Heart right ventricle (tissue), 2 donors: ENCODE measurements around a stretch of chr4.

- PRO-cap, 2 experiments, result no peak in any of the 2 experiments
Observed at GRCh38 chr4:139557620-139558295, 1.7 kb upstream of the SETD7 start.

DNA sequence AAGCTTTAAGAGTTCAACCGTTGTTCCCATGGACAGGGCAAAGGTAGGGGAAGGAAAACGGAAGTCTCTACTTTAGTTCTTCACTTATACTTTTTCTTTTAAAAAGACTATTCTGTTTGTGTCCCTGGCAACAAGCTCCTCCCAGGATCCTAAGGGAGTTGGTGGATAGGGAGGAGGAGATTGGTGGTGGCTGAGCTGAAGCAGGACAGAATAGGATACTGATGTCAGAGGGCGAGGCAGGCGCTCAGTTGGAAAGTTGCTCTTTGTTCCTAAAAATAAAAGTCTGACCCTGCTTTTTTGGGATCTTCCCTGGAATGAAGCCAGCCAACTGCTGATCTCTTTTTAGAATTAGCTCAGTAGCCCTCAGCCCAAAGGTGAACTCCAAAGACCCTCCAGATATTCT is 104.7 kb downstream of the MGST2 start:
- PRO-cap, 2 experiments, result peak in 2 of 2 experiments; most common plus-strand start position 227 of the sequence (in 2); most common minus-strand start position 151 of the sequence (in 1)

- PRO-cap, 2 experiments, result peak in 1 of 2 experiments; most common minus-strand start chr4:139825667 (in 1)
Observed at GRCh38 chr4:139824735-139826042, 159.6 kb downstream of the MGST2 start.

GRCh38 chr4:139861129-139861688 is 195.6 kb downstream of the MGST2 start:
- PRO-cap, 2 experiments, result no peak in any of the 2 experiments

GRCh38 chr4:139978592-139979081 is 175.3 kb downstream of the MAML3 start:
- PRO-cap, 2 experiments, result no peak in any of the 2 experiments

- PRO-cap, 2 experiments, result peak in 2 of 2 experiments; most common plus-strand start chr4:140004675 (in 1); most common minus-strand start chr4:140004664 (in 1)
Observed at GRCh38 chr4:140004494-140004982, 149.4 kb downstream of the MAML3 start.

DNA sequence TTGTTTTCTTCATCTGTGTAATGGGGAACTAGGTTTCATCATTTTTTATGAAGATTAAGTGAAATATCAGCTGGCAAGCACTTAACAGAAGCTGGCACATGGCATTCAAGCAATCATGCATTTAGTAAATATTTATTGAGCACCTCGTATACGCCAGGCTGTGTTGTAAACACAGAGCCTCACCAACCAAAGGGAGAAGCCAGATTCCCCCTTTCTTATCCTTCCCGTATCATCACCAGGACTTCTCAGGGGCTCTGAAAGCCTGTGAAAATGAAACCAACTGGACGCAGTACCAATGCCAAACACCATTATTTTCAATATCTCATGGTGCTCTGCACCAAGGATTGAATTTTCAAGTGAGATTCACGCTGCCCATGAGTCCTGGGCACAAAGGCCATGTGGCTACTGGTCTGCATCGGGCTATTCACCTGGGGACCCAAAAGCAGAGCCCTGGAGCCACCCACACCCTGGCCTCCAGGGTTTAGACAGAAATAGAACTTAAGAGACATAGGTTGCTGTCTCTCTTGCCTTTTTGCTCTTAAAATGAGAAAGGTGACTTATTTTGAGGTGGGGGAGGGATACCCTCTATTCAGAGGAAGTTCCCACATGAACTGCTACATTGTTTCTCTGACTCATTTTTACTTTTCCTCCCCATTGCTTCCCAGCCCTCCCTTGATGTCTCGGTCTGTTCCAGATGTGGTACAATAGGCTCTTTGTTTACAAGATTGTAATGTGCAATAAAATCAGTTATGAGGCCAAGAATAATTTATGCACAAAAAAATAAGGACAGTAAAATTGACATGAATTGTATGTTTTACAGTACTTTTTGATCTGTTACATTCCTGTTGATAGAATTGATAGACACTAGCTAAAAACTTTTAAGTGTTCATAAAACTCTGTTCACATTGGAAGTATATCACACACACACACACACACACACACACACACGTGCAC is 55.4 kb downstream of the MAML3 start:
- PRO-cap, 2 experiments, result peak in 1 of 2 experiments; most common minus-strand start position 534 of the sequence (in 1)

DNA sequence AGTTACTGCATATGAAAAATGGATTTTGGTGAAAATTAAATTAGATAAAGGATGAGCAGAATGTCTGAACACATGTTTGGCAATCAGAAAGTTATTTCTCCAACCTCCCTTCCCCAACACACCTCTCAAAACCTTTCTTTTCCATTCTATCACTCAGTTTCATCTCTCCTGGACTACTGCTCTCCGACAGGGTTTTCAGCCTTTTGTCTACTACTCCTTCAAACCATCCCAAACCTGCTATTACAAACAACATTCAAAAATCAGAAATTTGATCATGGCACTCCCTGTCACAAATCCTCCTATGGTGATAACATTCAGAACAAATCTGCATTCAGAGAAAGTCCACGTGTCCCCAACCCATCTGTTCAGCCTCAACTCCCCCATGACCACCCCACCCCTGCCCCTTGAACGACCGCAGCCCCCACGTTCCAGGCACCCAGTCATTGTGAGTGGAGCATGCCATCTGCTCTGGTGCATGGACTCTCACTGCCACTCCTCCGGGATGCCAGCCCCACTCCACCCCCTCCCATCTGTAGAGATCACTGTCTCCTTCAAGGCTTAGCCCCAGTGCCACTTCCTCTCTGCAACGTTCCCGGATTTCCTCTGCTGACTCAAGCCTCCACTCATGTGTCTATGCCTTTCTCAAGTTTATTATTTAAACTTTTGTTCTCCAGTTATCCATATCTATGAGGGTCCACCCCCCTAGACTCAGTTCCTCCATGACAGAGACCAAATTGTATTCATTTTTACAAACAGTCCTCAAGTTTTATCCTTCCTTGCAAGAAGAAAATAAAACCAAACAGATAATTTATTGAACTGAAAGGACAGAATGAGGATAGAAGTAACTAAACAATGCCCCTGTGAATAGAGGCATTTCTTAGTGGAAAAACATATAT is 54.1 kb downstream of the MAML3 start:
- PRO-cap, 2 experiments, result no peak in any of the 2 experiments

- PRO-cap, 2 experiments, result peak in 2 of 2 experiments; most common plus-strand start chr4:140151914 (in 2); most common minus-strand start chr4:140152350 (in 1)
Observed at GRCh38 chr4:140151723-140152724, 2.0 kb downstream of the MAML3 start.

- PRO-cap, 2 experiments, result no peak in any of the 2 experiments
Observed at GRCh38 chr4:140296127-140296761, 77.2 kb upstream of the SCOC start.

DNA sequence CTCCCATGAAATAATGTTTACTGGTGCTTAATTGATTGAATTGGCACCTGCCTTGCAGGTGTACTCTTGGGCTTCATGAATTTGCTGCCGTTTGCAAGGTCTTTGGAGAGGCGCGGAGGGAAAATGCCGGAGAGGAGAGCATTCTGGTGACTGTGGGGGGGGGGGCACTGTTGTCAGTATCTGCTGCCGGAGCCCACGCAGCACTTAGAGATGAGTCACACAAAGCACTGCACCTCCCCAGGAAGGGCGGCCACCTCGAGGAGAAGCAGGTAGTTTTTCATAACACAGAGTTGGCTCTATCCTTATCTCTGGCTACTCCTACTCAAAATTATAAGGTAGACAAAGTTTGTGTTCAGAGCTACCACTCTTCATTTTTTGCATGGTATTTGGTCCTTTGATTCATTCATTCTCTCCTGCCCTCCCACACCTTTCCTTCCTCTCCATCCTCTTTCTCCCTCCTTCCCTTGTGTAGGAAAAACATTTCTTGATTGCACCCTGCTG is 76.3 kb upstream of the SCOC start:
- PRO-cap, 2 experiments, result no peak in any of the 2 experiments

GRCh38 chr4:140428084-140428473 is 631 bp upstream of the CLGN start:
- PRO-cap, 2 experiments, result no peak in any of the 2 experiments

DNA sequence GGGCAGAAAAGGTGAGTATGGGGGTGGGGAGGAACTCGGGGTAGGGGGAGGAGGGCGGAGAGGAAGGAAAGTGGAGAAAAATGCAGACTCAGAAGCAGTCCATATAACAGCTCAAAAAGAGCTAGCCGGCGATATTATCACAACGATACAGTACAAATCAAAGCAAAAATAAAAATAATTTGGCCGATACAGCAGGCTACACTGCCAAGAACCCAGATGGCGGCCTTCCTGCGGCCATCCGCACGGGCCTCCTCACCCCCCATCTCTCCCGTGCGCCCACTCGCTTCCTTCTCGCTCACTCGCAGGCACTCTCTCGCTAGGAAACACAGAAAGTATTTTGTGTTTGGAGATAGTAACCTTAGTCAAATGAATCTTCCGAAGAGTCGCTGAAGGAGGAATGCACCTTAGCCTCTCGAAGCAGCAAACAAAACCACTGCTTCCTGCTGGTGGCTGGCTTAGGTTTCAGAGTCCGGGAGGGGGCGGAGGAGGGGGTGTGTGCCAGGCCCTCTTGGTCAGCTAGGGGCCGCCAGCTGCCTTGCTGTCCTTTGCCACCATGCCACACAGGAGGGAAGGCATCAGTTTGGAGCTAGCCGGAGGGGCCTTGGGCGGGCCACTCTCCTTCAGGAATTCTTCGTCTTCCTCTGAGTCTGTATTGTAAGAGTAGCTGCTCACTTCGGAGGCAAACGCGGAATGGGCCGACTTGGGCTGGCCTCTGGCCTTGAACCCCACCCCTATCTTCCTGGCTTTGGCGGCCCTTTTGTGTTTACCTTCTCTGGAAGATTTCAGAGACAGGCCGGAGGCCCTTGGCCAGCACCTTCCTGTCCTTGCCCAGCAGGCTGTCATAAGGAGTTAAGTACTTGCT is 73.1 kb upstream of the UCP1 start:
- PRO-cap, 2 experiments, result no peak in any of the 2 experiments

DNA sequence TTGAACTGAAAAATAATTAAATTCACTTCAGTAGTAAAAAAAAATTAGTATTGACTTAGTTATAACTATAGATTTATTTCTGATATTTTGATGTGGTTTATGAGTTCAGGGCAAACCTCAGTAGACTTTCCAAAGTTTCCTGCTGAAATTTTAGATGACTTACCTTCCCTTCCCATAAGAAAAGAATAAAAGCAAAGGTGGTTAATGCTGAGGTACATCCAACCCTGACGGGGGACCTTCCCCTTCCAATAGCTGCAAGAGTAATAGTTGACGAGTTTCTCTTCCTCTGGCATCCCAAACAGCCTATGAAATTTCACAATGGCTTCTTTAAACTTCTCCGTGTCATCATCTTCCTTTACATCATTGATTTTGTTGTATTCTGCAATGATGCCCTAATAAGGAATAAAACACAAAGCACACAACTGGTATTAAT is 76.7 kb downstream of the TBC1D9 start:
- PRO-cap, 2 experiments, result no peak in any of the 2 experiments

- PRO-cap, 2 experiments, result no peak in any of the 2 experiments
Observed at GRCh38 chr4:141235929-141236604, 15.4 kb downstream of the ZNF330 start.

GRCh38 chr4:141349954-141350752 is 129.5 kb downstream of the ZNF330 start:
- PRO-cap, 2 experiments, result no peak in any of the 2 experiments

DNA sequence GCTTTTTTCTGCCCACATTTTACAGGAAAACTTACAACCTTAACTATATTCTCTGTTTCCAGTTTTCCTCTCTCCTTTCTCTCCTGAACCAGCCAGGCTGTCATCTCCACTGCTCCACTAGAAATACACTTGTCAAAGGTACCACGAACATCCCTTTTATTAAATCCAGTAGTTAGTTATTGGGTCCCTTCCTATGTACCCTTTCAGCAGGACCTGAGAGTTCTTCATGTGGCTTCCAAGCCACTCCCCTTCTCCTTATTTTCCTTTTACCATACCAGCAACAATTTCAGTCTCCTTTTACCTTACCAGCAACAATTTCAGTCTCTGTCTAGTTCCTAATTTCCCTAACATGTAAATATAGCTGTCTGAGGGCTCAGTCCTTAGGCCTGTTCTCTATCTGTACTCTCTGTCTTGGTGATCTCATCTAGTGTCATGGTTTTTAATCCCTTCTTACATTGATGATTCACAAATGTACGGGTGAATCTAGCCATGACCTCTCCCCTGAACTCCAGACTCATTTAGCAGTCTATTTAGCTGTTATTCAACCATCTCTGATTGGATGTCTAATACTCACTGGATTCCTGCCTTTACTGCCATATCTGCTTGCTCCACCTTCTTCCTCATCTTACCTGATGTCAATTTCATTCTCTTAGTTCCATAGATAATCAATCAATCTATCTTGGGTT is 7.1 kb downstream of the IL15 start:
- PRO-cap, 2 experiments, result no peak in any of the 2 experiments

- PRO-cap, 2 experiments, result peak in 2 of 2 experiments; most common plus-strand start chr4:142265816 (in 2)
Observed at GRCh38 chr4:142265643-142265947, 580.5 kb downstream of the INPP4B start.

- PRO-cap, 2 experiments, result peak in 2 of 2 experiments; most common minus-strand start chr4:142305916 (in 1)
Observed at GRCh38 chr4:142305644-142306222, 540.4 kb downstream of the INPP4B start.

GRCh38 chr4:142406731-142407659 is 439.1 kb downstream of the INPP4B start:
- PRO-cap, 2 experiments, result no peak in any of the 2 experiments